Placental epithelial cell (primary cell): ENCODE results near the genes LAMTOR2, PMF1 and BGLAP.

DNA sequence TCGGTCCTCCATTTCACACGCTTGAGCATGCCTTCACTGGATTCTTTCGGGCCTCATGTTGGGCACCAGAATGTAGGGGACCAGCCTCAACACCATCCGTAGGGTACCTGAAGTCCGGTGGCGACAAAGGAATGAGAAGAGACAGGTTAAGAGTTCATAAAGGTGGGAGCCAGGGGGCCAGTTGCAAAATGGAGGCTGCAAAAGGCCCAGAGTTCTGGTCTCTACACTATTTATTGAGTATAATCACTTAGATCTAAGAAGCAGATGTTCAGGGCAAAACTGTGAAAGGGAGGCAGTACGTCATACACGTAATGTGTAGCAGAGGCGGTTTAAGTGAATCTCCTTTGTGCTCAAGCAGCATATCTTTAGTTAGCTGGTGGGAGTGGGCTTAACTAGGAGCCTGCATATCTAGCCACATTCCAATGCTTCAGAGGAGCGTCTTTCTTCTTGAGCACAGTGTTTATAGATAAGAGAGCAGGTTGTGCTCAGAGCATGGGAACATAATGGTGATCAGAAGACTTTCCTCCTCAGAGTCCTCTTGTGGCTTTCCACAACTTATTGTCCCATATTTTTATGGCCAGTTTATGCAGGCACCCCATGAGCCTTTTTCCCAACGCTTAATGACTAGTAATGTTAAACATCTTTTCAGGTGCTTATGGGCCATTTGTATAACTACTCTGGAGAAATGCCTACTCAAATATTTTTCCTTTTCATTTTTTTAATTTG, 10.2 kb downstream of the DAP3 start:
- CAGE, long polyA plus RNA = no peak

- CAGE, long polyA plus RNA = no peak
Measured at GRCh38 chr1:155904224-155904631, 6.9 kb downstream of the RIT1 start.

GRCh38 chr1:155925409-155926383, 8.5 kb downstream of the KHDC4 start:
- CAGE, long polyA plus RNA = no peak

DNA sequence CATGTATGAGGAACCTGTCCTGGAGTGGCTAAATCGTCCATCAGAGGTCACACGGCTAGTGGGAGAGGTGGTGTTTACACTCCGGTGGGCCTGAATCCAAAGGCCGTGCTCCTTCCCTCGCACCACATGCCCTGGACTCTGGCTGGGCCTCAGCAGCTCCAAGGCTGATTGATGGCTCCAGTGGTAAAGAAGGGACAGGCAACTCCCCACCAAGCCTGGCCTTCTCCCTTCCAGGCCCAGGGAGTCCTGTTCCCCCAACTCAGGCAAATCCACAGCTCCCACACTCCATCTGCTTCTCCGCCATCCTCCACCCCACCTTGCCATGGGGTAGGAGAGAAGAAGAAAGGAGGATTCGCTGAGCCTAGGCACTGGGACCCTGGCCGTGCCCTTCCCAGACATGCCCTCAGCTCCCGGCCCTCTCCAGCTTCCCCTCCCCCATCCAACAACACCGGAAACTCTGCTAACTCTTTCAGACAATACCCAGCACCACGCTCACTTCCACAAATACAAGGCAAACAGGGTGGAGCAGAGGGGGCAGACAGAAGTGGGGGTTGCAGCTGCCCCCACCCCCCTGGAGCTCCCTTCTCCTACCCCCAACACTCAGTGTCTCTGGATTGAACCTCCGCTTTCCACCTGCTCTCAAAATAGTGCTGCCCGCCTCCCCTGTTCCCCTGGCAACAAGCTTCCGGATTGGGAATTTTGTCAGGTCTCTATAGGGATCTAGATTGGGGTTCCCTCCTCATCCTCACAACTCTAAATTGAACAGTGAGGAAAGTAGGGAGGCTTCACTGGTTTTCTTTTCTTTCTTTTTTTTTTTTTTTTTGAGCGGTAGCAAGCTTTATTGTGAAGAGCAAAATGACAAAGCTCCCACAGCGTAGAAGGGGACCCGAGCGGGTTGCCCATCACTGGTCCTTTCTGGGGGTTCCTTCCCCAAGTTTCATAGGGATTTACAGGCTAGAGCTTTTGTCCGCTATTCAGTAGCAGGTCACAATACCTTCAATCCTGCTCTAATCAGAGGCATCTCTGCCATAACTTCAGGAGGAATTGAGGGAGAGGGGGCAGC, 10.6 kb downstream of the ARHGEF2 start:
- CAGE, long polyA plus RNA = no peak

GRCh38 chr1:155980637-155981991, 2.8 kb upstream of the ARHGEF2 start:
- CAGE, long polyA plus RNA = no peak

DNA sequence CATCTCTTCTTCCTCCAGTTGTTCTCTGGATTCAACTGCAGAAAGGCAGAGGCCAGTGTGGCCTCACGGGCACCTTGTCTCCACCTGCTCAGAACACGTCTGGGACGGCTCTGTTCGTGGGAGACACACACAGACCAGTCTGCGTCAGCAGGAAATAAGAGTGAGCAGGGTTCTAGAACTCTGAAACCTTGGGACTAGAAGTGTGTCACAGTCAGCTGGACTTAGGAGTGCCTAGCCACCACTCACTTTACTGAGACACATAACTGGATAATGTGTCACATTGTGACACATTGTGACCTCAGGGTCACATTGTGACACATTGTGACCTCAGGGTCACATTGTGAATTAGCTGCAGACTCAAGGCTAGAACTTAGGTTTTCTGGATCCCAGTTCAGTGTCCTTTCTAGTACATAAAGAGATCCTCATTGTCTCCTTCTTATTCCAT, 12.7 kb upstream of the ARHGEF2 start:
- CAGE, long polyA plus RNA = no peak

DNA sequence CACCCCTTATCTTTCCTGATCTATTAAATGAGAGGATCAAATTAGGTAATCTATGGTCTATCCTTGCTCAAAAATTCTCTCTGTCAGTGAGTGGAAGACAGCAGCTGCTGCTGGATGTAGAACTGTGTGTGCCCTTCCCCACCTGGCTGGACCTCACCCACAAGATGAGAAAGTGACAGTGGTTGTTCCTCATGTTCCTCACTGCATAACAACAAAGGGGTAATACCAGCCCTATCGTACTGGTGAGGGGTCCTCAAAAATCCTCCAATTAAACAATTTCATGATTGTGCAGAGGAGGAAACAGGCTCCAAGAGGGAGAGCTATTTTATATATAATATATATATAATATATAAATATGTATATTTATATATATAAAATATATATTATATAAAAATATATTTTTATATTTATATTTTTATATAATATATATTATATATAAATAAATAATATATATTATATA, 16.8 kb downstream of the SSR2 start:
- CAGE, long polyA plus RNA = no peak

DNA sequence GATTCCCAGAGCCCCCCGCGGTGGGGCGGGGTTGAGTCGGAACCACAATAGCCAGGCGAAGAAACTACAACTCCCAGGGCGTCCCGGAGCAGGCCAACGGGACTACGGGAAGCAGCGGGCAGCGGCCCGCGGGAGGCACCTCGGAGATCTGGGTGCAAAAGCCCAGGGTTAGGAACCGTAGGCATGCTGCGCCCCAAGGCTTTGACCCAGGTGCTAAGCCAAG, at the start of gene LAMTOR2:
LAMTOR2 (plus strand) TSS at position 76 of the 223 bp plus-strand sequence.
- CAGE, long polyA plus RNA = no peak

DNA sequence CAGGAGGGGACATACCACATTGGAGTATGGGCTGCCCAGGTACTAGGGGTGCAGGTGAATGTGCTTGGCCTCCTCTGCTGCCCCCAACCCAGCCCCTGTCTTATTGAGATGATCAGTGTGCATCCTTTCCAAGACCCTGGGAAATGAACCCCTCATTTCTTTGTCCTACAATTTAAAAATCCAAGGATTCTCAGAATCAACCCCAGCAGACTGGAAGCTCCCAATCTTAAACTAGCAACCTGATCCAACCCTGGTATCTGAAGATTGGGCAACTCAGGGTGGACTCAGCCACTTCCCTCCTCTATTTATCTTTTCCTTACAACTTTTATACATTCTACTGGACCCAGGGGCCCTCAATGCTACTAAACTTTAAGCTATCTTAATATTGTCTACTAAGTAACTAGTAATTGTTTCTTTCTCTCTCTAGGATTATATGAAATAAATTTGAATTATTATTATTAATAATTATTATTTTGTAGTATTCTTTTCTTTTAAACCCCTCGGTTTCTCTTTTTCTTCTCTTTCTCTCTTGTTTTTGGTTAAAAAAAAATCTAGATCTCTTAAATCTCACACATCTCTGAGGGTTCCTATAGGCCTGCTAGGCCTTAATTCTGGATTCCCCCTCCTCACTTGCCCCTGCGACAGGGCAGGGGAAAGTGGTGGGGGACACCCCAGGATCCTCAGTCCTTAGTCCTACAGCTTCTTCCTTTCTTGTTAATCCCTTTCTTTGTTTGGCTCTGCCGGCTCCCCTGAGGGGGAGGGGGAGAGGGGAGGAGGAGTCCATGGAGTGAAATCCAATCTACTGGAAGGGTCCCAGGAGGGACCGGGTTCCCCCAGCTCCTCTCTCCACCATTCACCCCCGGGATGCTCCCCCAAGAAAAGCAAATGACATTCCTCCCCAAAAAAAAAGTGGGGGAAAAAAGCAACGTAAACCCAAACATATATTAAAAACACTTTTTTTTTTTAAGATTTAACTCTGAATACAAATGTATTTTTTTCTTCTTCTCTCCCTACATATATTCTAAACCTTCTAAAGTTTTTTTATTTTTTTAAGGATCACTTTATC, 8.7 kb downstream of the MEX3A start:
- CAGE, long polyA plus RNA = no peak

DNA sequence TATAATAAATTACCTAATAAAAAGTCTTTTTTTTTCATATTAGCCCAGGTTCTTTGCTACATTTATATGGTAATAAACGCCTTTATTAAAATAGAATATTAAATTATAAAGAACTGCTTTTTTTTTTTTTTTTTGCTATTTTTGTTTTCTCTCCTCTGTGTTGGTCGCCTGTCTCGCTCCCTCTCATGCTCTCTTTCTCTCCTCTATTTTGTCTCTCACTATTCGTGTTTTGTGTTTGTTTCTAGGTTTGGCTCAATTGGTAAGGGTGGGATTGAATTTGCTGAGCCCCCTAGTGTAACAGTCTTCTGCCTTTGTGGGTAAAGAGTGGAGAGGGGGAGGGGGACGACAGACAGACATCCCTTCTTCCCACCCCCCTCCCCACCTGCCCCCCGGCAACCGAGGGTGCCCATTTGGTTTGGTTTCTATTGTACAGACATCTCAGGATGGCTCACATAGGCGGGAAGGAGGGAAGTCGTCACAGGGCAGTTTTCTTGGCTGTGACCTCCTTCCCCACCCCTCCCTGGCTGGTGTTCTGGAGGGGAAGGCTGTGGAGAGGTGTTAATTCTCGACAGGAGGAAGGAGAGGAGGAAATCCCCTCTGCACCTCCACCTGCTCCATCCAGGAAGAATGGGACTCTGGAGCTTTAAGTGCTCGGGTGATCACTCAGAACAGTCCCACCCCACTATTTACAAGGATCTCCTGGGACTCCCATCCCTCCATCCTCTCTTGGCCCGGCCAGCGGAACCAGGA, 7.8 kb downstream of the MEX3A start:
- CAGE, long polyA plus RNA = no peak

DNA sequence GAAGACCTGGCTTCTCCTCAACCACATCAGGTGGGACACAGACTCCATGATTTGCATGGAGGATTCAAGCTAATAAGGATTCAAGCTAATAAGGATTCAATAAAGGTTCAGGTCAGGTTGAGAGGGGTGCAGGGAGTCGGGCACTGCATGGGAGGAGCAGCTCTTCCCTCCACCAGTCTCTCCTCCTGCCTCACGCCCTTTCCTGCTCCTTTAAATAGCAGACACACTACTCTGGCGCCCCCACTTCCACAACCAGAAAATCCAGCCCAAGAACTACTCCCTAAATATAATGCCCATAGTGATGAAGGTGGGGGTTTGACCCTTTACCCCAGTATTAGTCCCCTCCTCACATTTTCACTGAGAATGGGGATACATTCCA, 7.1 kb downstream of the MEX3A start:
- CAGE, long polyA plus RNA = no peak

DNA sequence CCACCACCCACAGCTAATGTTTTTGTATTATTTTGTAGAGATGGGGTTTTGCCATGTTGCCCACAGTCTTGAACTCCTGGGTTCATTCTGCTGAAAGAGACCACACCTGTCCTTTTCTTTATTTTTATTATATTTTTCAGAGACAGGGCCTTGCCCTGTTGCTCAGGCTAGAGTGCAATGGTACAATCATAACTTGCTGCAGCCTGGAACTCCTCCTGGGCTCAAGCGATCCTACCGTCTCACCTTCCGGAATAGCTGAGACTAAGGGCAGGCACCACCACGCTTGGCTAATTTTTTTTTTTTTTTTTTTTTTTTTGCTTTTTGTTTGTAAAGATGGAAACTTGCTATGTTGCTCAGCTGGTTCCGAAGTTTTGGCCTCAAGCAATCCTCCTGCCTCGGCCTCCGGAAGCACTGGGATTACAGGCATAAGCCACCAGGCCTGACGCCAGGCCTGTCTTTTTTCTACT, 3.2 kb downstream of the LMNA start:
- CAGE, long polyA plus RNA = no peak

GRCh38 chr1:156122458-156122846, 7.9 kb downstream of the LMNA start:
- CAGE, long polyA plus RNA = no peak

DNA sequence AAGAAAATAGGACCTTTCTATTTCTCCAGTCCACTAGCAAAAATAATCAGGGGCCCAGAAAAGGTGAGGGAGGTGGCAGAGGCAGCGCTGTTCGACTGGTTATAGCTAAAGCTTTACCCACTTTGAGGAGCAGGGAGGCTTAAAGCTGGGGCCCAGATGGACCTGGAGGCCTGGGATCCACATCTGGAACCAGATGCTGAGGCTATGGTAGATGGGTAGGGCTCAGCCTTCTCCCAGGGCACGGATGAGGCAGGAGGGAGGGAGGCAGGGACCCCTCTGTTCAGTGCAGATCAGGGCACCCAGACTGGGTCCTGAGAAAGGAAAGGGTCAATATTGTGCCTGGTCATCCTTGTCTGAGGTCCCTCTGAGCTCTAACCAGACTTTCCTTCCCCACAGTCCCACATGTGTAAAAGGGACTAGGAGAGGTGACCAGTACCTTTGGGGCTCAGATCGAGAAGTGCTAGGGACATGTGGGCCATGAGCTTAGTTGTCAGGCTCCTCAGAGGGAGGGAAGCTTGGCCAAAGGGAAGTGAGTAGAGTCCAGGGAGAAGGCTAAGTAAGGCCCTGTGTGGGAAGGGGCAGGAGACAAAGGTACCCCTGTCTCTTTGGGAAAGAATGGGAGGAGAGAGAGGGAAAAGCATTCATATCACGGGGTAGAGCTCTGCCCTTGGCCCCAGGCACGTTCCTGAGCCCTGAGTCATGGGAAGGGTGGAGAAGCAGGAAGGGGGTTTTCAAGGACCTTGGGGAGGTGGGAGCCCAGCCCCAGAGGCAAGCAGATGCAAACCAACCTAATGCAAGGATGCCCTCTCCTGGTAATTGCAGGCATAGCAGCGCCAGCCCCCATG, 15.4 kb downstream of the LMNA start:
- CAGE, long polyA plus RNA = no peak

GRCh38 chr1:156130539-156130965, 16.0 kb downstream of the LMNA start:
- CAGE, long polyA plus RNA = no peak

DNA sequence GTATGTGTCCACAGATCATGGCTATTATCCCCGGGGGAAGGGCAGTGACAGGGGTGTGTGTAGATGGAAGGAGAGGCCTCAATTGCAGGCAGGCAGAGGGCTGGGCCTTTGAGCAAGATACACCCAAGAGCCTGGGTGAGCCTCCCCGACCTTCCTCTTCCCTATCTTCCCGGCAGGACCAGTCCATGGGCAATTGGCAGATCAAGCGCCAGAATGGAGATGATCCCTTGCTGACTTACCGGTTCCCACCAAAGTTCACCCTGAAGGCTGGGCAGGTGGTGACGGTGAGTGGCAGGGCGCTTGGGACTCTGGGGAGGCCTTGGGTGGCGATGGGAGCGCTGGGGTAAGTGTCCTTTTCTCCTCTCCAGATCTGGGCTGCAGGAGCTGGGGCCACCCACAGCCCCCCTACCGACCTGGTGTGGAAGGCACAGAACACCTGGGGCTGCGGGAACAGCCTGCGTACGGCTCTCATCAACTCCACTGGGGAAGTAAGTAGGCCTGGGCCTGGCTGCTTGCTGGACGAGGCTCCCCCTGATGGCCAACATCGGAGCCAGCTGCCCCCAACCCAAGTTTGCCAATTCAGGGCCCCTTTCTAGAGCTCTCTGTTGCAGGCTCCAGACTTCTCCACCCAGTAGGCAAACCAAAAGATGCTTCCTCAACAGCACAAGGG, 16.5 kb upstream of the SEMA4A start:
- CAGE, long polyA plus RNA = no peak

GRCh38 chr1:156151338-156151672, 2.1 kb upstream of the SEMA4A start:
- CAGE, long polyA plus RNA = no peak

GRCh38 chr1:156182391-156182720, 11.5 kb upstream of the SLC25A44 start:
- CAGE, long polyA plus RNA = no peak

DNA sequence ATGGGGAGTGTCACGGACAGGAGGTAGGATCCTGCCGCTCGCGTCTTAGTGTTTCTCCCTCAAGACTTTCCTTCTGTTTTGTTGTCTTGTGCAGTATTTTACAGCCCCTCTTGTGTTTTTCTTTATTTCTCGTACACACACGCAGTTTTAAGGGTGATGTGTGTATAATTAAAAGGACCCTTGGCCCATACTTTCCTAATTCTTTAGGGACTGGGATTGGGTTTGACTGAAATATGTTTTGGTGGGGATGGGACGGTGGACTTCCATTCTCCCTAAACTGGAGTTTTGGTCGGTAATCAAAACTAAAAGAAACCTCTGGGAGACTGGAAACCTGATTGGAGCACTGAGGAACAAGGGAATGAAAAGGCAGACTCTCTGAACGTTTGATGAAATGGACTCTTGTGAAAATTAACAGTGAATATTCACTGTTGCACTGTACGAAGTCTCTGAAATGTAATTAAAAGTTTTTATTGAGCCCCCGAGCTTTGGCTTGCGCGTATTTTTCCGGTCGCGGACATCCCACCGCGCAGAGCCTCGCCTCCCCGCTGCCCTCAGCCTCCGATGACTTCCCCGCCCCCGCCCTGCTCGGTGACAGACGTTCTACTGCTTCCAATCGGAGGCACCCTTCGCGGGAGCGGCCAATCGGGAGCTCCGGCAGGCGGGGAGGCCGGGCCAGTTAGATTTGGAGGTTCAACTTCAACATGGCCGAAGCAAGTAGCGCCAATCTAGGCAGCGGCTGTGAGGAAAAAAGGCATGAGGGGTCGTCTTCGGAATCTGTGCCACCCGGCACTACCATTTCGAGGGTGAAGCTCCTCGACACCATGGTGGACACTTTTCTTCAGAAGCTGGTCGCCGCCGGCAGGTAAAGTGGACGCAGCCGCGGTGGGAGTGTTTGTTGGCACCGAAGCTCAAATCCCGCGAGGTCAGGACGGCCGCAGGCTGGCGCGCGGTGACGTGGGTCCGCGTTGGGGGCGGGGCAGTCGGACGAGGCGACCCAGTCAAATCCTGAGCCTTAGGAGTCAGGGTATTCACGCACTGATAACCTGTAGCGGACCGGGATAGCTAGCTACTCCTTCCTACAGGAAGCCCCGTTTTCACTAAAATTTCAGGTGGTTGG, at the start of gene PMF1:
PMF1 (plus strand) TSS at position 693 of the 1,117 bp plus-strand sequence.
- CAGE, long polyA plus RNA = no peak

DNA sequence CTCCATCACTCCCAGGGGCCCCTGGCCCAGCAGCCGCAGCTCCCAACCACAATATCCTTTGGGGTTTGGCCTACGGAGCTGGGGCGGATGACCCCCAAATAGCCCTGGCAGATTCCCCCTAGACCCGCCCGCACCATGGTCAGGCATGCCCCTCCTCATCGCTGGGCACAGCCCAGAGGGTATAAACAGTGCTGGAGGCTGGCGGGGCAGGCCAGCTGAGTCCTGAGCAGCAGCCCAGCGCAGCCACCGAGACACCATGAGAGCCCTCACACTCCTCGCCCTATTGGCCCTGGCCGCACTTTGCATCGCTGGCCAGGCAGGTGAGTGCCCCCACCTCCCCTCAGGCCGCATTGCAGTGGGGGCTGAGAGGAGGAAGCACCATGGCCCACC, at the start of gene BGLAP:
BGLAP (plus strand) TSS at position 209 of the 390 bp plus-strand sequence.
- CAGE, long polyA plus RNA = no peak